Cardiac ventricle fibroblast (primary cell): ENCODE measurements around the genes BACH2 and EPHA7.

DNA sequence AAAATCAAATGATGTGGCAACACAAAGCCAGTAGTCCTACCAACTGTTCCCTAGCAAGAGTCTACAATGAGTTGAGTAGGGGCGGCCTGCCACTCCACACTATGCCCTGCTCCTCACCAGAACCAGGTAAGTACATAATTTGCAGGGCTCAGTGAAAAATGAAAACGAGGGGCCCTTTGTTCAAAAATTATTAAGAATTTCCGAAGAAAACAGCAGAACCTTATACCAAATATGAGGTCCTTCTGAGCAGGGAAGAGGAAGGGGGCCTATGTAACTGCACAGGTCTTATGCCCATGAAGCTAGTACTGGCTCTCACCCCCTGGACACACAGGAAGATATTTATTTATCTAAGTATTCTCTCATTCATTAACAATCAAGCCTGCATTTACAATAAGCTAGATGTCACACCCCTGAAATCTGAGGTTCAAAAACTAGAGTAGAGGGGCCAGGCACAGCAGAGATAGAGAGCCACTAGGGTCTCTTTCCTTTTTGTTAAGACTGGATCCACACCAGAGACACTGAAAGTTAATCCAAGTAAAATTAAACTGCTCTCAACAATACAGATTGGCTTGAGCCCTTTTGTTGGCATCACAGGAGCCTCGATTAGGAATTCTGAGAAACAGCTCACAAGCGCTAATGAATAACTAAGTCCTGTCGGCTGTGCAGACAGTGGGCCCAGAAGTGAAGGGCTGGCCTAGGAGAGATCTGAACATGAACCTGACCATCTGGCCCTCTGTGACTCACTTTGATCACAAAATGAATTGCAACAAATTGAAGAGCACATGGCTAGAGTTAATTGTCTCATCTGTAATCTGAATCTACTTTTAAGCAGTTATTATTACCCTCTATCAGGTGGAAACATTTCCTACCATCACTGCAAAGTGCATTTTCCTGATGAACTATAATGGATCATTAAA, 3.5 kb downstream of the BACH2 start:
- RAMPAGE, long total RNA: no peak

DNA sequence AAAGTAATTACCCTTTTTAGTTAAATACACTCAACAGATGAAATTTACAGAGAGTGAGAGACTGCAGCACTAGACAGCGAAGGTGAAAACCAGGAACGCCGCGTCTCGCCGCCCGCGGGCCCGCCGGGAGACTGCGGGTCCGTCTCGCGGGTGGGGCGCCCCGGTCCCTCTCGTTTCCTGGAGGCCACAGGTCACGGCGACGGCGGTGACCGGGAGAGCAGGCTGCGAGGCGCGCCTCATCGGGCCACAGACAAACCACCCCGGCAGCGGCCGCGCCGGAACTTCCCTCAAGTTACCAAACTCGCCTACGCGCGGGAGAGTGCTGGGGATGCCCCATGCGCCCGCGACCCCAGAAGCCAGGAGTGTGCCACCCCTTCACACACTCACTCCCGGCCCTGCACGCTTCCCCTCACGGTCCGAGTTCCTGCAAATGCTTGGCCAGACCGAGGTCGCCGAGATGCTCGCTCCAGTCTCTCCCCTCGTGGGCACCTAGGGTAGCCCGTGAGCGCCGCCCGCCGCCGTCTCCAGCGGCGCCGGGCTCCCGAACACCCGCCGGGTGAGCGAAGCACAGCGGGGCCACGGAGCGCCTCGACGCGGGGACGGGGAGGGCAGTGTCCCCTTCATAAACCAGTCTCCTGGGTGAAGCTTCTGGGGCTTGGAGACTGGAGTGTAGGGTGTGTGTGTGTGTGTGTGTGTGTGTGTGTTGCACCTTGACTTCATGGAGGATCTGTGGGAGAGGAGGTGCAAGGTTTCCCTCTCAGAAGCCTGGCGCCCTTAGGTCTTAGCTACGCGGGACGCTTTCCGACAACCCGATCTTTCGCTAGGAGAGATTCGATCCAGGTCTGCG, 1.4 kb downstream of the BACH2 start:
- RAMPAGE, long total RNA: no peak

GRCh38 chr6:90296615-90297069, at the start of gene BACH2:
Gene BACH2, minus strand, starts transcription at chr6:90296843.
- RAMPAGE, long total RNA: no peak

DNA sequence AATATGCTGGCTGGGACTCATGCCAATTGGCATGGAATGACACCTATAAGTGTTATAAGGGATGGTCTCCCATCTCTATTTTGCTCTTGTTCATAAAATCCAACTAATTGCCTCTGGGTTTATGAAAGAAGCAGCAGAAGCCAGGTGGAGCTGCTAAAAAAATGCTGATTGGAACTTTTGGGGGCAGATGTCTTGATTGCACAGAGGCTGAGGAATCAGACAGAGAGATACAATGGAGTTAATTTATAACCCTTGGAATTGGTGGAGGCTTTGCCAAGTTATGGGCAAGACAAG, 140.5 kb downstream of the MAP3K7 start:
- RAMPAGE, long total RNA: no peak

- RAMPAGE, long total RNA: no peak
Observed at GRCh38 chr6:90478127-90478758, 108.6 kb downstream of the MAP3K7 start.

- RAMPAGE, long total RNA: no peak
Observed at GRCh38 chr6:90586370-90586628, 573 bp downstream of the MAP3K7 start.

DNA sequence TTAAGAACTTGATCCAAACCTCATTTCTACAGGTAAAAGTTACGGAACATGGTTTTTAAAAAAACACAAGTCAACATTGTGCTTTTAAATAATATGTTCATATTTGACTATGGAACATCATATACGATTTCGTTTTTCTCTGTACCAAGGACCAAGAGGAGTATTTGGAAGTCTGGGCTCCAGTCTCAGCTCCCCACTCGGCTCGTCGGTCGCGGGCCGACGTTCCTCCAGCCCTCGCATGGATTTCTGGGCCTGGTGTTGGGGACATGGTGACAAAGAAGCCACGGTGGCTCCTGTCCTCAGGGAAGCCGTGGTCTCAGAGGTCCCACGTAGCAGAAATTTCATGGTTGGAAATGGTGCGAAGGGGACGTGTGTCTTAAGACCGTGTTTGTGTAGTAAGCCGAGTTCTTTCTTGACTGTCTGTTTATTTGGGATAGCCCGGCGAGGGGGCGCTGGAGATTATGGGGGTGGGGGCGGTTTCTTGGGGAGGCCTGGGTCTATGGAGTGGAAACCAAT, 23.3 kb upstream of the MAP3K7 start:
- RAMPAGE, long total RNA: no peak

- RAMPAGE, long total RNA: no peak
Observed at GRCh38 chr6:92100437-92100819, 1318.9 kb downstream of the EPHA7 start.

- RAMPAGE, long total RNA: no peak
Observed at GRCh38 chr6:92589989-92590395, 829.4 kb downstream of the EPHA7 start.

DNA sequence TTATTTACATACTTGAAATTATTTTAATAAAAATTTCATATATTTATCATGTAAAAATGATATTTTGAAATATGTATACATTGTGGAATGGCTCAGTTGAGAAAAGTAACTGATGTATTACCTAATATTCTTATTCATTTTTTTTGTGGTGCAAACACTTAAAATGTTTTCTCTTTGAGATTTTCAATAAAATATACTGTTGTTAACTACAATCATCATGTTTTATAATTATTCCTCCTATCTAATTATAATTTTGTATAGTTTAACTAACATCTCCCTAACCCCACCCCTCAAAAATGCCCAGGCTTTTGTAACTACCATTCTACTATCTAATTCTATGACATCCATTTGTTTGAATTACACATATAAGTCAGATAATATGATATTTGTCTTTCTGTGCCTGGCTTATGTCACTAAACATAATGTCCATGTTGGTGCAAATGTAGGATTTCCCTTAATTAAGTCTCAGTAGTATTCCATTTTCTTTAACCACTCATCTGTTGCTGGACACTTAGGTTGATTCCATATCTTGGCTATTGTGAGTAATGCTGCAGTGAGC, 544.0 kb downstream of the EPHA7 start:
- RAMPAGE, long total RNA: no peak

DNA sequence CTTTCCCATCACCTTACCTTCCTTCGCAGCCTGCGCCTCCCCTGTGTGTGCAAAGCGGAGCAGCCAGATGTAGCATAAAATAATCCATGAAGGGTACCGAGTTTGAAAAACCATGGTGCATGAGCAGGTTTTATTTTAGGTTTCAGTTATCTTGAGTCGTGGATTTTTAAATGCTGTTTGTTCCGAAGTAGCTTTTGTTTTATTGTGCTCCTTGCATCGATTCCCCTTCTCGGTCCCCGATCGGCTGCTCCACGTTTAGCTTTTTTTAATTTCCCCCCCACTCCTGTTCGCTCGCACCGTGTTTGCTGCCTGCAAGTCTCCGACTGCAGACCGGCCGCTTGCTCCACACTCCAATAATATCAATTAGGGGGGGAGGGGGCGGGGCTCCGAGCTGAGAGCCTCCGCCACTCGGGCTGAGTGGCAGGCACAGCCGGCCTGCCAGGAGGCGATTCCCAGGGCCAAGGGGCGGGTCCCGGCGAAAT, at the start of gene EPHA7:
Gene EPHA7 (minus strand): TSS at position 332 of the 482 bp plus-strand sequence.
- RAMPAGE, long total RNA: no peak

DNA sequence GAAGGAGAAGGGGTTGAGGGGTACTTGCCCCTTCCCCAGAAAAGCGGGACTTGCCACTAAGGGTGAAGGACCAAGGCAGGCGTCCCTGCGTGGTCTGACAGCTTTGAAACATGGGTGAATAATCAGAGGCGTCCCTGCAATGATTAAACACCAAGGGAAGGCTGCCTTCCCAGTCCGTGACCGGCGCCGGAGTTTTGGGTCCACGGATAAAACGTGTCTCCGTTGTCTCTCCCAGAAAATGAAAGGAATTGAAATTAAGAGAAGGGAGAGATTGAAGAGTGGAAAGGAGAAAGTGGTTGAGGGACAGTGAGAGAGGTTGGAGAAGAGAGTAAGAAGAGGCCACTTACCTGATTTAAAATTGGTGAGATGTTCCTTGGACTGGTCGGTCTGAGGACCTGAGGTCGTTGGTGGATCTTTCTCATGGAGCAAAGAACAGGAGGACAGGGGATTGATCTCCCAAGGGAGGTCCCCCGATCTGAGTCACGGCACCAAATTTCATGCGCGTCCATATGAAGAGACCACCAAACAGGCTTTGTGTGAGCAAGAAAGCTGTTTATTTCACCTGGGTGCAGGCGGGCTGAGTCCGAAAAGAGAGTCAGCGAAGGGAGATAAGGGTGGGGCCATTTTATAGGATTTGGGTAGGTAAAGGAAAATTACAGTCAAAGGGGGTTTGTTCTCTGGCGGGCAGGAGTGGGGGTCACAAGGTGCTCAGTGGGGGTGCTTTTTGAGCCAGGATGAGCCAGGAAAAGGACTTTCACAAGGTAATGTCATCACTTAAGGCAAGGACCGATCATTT, 415.6 kb upstream of the EPHA7 start:
- RAMPAGE, long total RNA: no peak

DNA sequence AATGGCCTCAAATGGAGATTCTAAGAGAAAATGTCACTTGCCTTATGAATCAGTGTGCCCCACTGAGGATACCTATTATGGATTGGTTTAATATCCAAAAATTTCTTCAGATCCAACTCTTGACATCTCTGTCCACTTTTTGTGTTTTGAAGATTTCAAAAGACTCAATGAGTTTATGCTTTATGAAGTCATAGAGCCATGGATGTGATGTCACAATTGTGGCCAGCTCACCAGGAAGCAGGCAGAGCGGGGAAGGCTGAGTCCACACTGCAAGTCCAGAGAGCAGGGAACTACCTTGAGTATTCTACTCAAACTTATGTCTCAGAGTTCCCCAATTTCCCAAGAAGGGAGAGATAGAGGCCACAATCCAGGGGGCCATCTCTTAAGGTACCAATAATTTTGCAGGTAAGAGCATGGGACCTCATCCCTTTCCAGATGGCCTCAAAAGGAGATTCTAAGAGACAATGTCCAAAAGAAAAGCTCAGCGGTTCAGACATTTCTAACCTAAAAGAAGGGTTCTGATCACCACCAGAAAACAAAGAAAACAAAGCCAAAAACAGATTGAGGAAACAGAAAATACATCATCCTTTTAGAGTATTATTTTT, 510 bp upstream of the FHL5 start:
- RAMPAGE, long total RNA: no peak

GRCh38 chr6:96601659-96602014, 38.7 kb downstream of the FHL5 start:
- RAMPAGE, long total RNA: no peak

GRCh38 chr6:96925106-96925380, 515 bp downstream of the KLHL32 start:
- RAMPAGE, long total RNA: no peak

- RAMPAGE, long total RNA: no peak
Observed at GRCh38 chr6:97524807-97525266, 241.8 kb upstream of the MMS22L start.

DNA sequence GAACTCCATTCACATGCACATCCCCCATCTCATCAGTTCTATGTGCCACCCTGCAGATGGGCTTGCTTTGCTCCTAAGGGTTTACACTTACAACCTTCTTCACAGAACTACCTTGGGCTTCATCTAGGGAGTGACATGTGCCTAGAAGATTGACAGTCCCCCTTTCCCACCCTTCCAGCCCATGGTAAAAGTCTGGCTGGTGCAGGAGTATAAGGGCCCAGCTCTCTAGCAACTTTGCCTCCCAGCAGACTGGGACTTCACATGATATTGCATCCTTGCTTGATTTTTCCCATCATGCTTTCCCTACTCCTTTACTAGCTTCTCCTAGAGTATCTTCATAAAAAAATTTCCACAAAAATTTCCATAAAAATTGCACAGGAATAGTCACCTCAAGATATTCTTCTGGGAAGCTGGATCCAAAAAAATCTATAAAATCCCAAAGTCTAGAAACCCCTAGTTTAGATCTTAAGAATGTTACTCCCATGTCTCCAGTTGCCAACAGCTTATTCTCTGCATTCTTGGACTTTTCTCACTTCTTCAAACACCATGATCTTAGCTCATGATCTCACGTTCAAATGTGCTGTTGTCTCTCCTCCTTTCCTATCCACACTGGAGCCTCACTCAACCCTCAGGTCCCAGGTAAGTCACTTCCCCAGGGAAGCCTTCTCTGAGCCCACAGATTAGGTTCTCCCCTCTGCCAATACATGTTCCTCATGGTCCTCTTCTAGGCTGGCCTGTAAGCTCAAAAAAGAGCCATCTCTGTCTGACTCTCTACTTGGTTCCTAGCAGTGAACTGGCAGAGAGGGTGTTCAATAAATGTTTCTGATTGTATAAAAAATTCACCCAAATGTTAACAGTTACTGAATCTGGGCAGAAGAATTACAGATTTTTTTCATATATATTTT, 24.6 kb downstream of the FBXL4 start:
- RAMPAGE, long total RNA: no peak

- RAMPAGE, long total RNA: no peak
Observed at GRCh38 chr6:98946667-98947303, 961 bp downstream of the FBXL4 start.

DNA sequence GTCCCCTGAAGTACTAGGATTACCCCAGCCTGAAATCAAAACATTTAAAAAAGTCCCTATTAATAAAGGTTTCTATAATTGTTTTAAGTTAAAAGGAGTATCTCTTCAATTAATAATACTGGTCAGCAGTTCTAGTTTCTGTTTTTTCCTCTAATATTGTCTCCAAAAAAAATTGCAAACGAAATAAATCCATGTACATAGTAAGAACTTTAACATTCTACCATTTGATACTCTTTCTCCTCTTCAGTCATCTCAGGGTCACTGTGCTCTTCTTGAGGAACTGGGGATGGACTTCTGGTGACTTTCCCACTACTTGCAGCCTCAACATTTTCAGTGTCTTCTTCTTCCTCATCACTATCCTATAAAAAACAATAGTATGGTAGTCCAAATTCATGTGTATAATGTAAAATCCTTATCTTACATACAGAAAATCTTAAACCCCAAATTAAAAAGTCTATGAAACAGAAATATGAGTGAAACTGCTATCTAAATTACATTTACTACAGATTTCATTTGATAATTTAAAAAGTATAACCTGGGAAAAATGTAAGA, 11.9 kb upstream of the COQ3 start:
- RAMPAGE, long total RNA: no peak

DNA sequence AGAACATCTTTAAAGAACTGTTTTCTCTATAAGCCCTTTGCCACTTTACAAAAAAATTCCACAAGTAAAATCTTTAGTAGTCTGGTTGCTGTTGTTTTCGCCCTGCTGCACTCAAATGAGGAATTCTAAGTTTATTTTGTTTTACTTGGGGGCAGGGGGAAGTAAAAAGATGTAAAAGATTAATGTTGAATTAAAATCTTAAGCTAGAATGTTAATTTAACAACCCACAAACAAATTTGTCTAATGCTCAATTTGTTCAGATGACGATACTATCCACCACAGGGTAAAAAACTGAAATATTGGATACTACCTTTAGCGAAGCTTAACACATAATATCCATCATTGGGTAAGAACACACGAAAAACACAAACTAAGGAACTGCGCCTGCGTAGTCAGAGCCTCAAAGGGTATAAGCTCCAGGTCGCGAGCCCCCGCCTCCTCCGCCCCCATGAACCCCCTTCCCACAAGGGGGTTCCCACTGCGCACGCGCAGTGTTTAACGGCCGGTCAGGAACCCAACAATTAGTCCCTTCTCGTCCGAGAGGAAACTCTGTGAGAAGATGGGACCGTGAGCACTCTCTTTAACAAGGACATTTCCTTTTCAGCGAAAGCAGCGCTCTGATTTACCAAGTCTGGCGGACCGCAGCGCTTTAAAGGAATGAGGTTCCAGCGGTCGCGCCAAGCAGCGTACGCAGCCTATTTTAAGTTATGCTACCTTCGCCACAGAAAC, 515 bp downstream of the PNISR start:
- RAMPAGE, long total RNA: no peak